IMR-90 (cell line): ENCODE measurements around the genes OR5B17 and CBLIF.

GRCh38 chr11:58273595-58274035, 5.6 kb upstream of the OR10W1 start:
- RRBS, result no CpG with 5 or more reads among the region's 1 CpG
CAGE:
- cytosol, long polyA plus RNA, result no peak
- long polyA plus RNA, result no peak
- nucleus, long polyA plus RNA, result no peak

GRCh38 chr11:58358887-58359291, at the start of gene OR5B17:
Gene OR5B17, minus strand, starts transcription at chr11:58359069.
CAGE:
- cytosol, long polyA plus RNA, result no peak
- long polyA plus RNA, result no peak
- nucleus, long polyA plus RNA, result no peak

GRCh38 chr11:58579326-58580582, 891 bp downstream of the ZFP91 start:
- RRBS, result 1% methylated on average over 25 of the region's 67 CpGs
CAGE:
- cytosol, long polyA plus RNA, result no peak
- long polyA plus RNA, result no peak
- nucleus, long polyA plus RNA, result no peak

DNA sequence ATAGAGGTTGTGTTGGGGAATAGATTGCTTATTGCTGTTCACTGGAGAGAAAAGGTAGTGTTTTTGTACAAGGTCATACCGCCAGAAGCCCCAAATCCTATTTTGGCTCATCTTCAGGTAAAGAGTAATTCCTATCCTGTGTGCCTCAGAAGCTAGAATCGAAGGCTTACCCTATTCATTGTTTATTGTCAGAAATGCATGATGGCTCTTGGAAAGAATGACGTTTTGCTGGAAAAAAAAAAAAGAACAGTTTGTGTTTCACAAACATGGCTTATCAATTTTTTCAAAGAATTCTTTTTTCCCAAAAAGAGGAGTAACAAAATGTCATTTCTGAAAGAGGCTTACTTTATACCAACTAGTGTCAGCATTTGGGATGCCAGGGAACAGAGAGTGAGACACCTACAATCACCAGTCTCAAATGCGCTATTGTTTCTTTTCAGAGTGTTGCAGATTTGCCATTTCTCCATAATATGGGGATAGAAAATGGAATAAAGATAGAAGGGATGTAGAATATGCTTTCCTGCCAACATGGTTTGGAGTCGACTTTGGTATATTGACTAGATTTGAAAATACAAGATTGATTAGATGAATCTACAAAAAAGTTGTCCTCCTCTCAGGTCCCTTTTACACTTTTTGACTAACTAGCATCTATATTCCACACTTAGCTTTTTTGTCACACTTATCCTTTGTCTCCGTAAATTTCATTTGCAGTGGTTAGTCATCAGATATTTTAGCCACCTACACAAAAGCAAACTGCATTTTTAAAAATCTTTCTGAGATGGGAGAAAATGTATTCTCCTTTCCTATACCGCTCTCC, 3.0 kb upstream of the CNTF start:
- RRBS, result no CpG with 5 or more reads among the region's 7 CpGs
CAGE:
- cytosol, long polyA plus RNA, result no peak
- long polyA plus RNA, result no peak
- nucleus, long polyA plus RNA, result no peak

GRCh38 chr11:58905002-58906352, 33.8 kb upstream of the GLYATL1 start:
- RRBS, result 0% methylated on average over 2 of the region's 73 CpGs
CAGE:
- cytosol, long polyA plus RNA, result no peak
- long polyA plus RNA, result no peak
- nucleus, long polyA plus RNA, result no peak

DNA sequence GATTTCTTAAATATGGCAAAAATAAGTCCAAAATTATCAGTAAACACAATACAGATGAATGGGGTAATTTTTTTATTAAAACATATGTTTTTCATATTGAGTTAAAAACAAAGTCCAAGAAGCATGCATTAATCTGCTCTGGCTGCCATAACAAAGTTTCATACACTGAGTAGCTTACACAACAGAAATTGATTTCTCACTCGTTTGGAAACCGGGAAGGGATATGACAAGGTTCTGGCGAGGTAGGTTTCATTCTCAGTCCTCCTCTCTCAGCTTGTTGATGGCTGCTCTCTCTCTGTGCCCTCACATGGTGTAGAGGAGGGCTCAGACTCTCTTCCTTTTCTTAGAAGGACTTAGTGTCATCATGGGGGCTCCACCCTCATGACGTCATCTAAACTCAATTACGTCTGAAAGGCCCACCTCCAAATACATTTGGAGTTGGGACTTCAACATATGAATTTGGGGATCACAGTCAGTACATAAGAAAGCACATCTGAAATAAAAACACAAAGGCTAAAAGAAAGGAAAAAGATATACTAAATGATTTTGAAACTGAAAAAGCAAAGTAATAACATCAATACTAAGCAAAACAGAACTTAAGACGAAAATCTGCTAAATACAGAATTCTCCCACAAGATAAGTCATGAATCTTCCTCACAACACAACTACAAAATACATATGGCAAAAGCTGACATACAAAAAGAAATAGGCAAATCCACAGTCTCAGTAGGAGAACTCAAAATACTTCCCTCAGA, 18.7 kb downstream of the GLYATL1 start:
- RRBS, result no CpG with 5 or more reads among the region's 6 CpGs
CAGE:
- cytosol, long polyA plus RNA, result no peak
- long polyA plus RNA, result no peak
- nucleus, long polyA plus RNA, result no peak

DNA sequence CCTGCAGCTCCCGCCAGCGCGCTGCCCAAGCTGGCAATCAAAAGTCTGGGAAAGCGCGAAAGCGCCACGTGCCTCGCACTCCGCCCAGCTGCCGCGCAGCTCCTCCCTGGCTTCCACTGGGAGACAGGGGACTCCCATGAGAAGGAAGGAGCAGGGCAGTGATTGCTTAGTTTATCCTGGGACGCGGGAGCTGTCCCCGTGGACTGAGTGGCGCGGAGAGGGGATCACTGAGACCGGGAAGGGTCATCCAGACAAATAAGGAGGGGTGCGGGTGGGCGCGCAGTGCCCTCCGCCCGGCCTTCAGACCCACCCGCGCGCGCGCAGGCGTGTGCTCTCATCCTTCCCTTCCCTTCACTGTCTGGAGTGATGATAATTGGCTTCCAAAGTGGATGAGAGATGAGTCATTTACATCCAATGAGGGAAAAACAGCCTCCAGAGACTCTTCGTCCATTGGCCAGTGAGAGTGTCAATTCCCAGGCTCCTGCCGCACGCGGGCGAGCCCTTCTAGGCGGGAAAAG, 23.1 kb upstream of the GLYATL1B start:
- RRBS, result 39% methylated on average over 6 of the region's 34 CpGs
CAGE:
- cytosol, long polyA plus RNA, result no peak
- long polyA plus RNA, result no peak
- nucleus, long polyA plus RNA, result no peak

DNA sequence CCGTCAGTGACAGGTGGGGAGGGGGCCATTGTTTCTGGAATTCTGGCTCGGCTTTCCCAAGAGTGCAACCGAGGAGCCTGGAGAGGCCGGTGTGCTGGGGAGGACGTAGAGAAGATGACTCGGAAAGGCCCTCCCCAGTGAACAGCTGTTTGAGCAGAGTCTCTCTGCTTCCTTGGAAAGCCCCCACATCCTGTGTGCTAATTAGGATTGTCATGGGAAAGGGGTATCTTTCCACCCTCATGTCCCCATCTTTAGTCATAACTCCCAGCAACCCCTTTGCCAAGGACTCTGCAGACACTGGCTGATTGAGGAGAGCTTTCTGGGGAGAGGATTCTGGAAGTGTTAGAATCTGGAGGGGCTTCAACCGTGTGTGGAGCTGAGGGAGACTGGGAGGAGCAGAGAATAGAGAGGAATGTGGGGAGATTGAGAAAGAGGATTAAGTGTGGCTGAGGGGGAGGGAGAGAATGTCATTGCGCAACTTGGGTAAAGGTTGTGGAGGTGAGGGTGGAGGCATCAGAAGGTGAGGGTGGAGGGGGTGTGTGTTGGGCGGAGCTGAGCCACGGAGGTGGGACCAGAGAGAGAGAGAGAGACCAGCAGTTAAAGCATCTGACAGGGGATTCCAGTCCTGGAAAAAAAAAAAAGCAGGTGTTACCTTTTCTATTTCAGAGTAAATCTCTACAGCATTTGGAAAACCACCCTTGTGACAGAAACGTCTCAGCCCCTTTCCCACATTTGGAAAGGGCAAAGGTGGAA, 2.1 kb downstream of the DTX4 start:
- RRBS, result 6% methylated on average over 3 of the region's 11 CpGs
CAGE:
- cytosol, long polyA plus RNA, result no peak
- long polyA plus RNA, result no peak
- nucleus, long polyA plus RNA, result no peak

- RRBS, result no CpG with 5 or more reads among the region's 9 CpGs
CAGE:
- cytosol, long polyA plus RNA, result no peak
- long polyA plus RNA, result no peak
- nucleus, long polyA plus RNA, result no peak
These were observed 11.7 kb upstream of the MPEG1 start for GRCh38 chr11:59224119-59225055.

DNA sequence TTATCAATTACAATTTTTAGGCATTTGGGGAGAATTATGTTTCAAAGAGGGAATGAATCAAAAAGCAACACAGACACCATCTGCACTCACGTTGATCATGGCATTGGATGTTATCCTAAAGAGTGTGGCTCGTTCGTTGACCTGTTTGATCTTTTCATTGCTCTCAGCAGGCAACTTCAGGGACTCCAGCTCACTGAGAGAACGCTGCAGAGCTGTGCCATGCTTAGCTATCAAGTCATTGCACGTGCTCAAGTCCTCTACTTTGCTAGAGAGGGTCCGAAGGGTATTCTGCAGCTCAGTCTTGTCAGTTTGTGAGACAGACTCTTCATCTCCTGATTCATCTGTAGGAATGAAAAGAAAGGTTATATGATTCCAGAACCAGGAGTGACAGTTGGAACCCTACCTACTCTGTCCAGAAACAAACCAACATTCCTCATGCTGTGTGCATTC, 7.2 kb downstream of the OSBP start:
- RRBS, result no CpG with 5 or more reads among the region's 6 CpGs
CAGE:
- cytosol, long polyA plus RNA, result no peak
- long polyA plus RNA, result no peak
- nucleus, long polyA plus RNA, result no peak

DNA sequence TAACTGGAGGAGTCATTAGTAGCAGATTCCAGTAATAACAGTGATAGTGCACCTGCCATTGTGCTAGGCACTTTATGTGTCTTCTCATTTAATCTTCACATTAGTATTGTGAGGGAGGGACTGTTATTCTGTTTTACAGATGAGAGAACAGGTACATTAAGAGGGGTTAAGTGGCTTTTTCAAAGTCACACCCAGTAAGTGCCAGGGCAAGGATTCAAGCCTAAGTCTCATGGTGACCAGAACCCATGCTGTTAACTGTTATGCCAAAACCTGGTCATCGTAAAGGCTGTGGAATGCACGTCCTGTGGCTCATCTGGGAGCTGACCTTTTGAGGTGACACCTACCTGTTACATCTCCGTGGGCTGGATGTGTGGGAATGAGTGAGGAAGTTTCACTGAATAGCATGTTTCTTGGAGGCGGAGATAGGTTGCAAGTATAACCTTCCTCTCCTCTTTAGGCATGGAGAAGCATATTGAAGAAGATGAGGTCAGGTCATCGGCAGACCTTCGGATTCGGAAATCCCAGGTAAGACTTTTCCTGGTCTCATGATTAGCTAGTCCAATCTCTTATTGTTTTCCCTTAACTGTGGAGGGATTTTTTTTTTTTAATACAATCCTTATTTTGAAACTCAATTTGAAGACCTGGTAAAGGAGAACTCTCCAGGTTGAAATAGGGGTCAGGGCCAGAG, 20.4 kb downstream of the MRPL16 start:
- RRBS, result no CpG with 5 or more reads among the region's 7 CpGs
CAGE:
- cytosol, long polyA plus RNA, result no peak
- long polyA plus RNA, result no peak
- nucleus, long polyA plus RNA, result no peak

DNA sequence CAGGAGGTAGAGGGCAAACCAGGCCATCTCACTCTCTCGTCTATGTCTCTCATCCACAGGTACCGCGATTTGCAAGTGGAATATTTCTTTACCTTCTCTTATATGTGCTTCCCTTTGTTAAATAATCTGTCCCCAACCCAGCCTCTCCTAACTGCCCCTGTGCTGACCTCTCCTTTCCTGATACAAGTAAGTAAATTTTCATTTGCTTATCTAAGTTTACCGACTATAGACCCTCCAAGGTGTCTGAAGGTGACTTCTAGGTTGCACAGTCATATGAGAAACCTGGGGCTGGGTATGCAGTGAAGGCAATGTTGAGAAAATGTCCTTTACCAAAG, at the start of gene CBLIF:
CBLIF (minus strand) TSS at position 73 of the 335 bp plus-strand sequence.
- RRBS, result no CpG with 5 or more reads among the region's 4 CpGs
CAGE:
- cytosol, long polyA plus RNA, result no peak
- long polyA plus RNA, result no peak
- nucleus, long polyA plus RNA, result no peak

DNA sequence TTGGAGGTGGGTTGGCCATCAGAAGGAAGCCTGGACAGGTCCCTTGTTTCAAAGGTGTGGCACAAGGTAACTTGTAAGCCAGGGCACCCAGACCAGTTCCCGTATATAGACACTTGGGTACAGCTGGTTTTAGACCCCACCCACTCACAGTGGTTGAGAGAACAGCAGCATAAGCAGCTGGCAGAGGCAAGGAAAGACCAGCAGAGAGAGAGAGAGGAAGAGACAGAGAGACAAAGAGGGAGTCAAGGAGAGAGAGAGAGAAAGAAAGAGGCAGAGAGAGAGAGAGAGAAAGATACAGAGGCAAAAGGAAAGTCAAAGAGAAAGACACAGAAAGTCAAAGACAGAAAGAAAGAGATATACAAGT, 3.7 kb upstream of the MS4A6A start:
- RRBS, result no CpG with 5 or more reads among the region's 1 CpG
CAGE:
- cytosol, long polyA plus RNA, result no peak
- long polyA plus RNA, result no peak
- nucleus, long polyA plus RNA, result no peak

DNA sequence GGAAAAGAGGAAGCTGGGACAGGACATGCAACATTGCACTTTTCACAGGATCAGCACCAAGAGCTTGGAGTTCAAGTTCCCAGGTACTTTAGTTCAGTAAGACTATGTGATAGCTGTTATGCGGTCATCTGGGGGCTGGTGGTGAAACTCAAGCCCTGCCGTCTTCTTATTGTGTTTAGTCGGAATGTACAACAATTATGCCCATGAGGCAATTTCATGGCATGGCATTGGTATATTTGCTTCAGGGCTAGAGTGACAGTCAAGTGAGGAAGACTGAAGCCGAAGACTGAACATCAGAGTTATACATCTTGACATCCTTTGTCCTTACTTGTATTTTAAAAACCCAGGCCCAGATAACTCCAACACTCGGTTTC, 16.9 kb upstream of the MS4A4A start:
- RRBS, result no CpG with 5 or more reads among the region's 5 CpGs
CAGE:
- cytosol, long polyA plus RNA, result no peak
- long polyA plus RNA, result no peak
- nucleus, long polyA plus RNA, result no peak

DNA sequence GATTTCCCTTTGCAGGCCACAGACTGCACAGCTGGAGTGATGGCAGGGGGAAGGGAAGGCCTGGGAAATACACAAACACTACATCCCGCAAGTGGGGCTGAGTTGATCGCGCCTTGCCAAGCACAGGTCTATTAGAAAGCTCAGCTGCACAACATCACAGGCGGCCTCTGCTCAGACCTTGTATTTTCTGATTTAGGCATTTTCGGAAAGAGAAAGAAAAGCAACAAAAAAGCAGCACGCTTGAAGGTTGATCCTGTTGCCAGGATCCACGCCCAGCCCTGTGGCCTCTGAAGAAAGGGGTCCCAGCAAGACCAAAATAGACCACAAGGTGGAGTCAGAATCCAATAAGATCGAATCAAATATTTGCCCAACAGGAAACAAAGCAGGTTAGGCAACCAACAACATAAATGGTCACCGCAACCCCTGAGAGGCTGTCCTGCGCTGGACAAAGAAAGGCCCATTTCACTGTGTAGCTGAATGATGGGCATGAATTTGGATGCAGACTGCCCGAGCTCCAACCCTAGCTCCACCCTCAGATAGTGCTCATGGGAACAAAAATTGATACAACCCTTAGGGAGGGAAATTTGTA, 1.8 kb downstream of the MS4A8 start:
- RRBS, result no CpG with 5 or more reads among the region's 11 CpGs
CAGE:
- cytosol, long polyA plus RNA, result no peak
- long polyA plus RNA, result no peak
- nucleus, long polyA plus RNA, result no peak

DNA sequence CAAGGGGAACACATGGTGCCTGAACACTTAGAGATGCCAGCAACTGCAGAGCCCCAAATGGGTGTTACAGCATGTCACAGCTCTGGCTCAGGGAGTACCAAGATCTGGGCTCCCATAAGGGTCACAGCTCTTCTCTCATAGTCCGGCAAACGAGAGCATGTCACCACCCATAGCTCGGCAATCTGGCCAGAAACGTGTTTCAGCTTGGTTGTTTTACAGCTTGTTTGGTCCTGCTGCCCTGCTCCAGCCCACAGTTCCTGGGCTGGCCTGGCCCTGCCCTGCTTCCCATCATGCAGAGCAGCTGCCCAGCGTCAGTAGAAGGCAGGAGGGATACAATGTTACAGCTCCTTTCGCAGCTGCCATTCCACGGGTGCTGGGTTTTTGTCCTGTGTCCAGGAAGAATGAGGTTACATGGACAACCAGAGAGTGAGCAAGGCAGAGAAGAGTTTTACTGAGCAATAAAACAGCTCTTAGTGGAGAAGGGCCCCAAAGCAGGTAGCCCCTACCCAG, 19.1 kb downstream of the MS4A8 start:
- RRBS, result no CpG with 5 or more reads among the region's 7 CpGs
CAGE:
- cytosol, long polyA plus RNA, result no peak
- long polyA plus RNA, result no peak
- nucleus, long polyA plus RNA, result no peak

DNA sequence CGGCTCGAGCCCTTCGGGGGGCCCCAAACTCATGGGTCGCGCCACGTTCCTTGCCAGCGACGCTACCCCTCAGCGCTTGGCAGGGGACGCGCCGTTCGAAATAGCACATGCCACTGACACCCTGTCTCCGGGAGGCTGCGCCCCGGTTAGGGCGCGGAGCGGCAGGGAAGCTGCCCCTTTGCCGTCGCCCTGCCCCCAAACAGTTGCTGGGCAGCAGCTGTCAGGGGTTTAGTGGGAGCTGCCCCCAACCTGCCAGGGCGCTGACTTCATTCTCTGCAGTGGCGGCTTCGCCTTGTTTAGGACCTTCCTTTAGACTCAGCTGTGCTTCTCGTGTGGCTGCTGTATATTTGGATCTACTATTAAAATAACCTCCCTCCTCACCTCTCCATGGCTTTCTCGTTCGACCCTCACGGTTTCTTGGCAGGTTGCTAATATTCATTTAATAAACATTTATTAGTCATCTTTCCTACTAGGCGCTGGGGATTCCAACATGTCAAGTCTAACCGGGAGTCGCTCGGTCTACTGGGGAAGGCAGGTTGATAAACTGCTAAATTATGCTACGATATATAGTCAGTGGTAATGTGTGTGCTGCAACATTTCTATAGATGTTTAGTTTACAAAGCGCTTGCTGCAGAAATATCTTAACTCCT, 777 bp downstream of the TMEM109 start:
- RRBS, result no CpG with 5 or more reads among the region's 34 CpGs
CAGE:
- cytosol, long polyA plus RNA, result no peak
- long polyA plus RNA, result no peak
- nucleus, long polyA plus RNA, result no peak

- RRBS, result no CpG with 5 or more reads among the region's 11 CpGs
CAGE:
- cytosol, long polyA plus RNA, result no peak
- long polyA plus RNA, result no peak
- nucleus, long polyA plus RNA, result no peak
These were observed 1.1 kb downstream of the TMEM132A start for GRCh38 chr11:60925260-60925855.

- RRBS, result 42% methylated on average over 13 of the region's 86 CpGs
CAGE:
- cytosol, long polyA plus RNA, result no peak
- long polyA plus RNA, result no peak
- nucleus, long polyA plus RNA, result no peak
These were observed 993 bp downstream of the SLC15A3 start for GRCh38 chr11:60950801-60951565.

GRCh38 chr11:60978625-60979368, 7.3 kb downstream of the CD6 start:
- RRBS, result no CpG with 5 or more reads among the region's 10 CpGs
CAGE:
- cytosol, long polyA plus RNA, result no peak
- long polyA plus RNA, result no peak
- nucleus, long polyA plus RNA, result no peak